ENCODE data around the genes SUCLG1 and TMSB10.

DNA sequence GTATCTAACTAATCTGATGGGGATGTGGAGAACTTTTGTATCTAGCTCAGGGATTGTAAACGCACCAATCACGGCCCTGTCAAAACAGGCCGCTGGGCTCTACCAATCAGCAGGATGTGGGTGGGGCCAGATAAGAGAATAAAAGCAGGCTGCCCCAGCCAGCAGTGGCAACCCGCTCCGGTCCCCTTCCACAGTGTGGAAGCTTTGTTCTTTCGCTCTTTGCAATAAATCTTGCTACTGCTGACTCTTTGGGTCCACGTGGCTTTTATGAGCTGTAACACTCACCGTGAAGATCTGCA, 1.6 kb upstream of the GCFC2 start:
- PRO-cap, result no peak
- RAMPAGE, long total RNA, 4 experiments, result no peak in any of the 4 experiments

DNA sequence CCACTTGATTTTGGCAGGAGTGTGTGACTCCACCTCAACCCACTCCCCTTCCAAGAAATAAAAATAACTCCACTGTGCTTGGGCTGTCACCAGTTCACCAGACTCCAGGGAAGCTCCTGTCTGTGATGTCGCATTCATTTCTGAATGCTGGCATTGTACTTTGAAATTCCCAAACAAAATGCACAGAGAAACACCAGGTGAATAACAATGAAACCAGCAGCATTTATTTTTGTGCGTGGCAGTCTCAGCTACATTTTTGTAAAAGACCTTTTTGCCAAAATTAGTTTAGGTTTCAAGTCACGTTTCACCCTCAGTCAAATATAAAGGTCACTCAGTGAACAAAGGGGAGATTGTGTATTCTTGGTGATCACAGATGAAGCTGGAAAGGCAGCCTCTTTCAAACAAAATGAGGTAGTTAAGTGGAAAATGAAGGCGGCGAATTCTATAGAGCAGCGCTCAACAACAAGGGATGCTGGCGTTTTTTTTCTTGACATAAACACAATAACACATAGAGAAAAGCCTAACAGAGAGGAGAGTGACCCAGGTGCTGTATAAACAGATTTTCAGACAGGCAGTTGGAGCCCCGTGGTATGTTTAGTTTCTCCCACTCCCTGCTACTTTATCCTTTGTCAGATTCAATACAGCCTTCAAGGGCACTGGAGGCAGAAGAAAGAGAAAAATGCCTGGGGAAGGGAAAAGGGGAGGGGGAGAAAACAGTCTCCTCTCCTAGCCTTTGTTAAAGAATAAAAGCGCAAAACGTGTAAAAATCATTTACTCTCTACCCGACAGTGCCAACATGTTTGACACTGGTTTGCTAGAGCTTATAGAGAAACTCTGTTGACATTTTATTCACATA, 210.4 kb upstream of the GCFC2 start:
- PRO-cap, result no peak
- RAMPAGE, long total RNA, 4 experiments, result no peak in any of the 4 experiments

- PRO-cap, result no peak
- RAMPAGE, long total RNA, 4 experiments, result no peak in any of the 4 experiments
These were observed 734.3 kb upstream of the GCFC2 start for GRCh38 chr2:76444783-76445555.

DNA sequence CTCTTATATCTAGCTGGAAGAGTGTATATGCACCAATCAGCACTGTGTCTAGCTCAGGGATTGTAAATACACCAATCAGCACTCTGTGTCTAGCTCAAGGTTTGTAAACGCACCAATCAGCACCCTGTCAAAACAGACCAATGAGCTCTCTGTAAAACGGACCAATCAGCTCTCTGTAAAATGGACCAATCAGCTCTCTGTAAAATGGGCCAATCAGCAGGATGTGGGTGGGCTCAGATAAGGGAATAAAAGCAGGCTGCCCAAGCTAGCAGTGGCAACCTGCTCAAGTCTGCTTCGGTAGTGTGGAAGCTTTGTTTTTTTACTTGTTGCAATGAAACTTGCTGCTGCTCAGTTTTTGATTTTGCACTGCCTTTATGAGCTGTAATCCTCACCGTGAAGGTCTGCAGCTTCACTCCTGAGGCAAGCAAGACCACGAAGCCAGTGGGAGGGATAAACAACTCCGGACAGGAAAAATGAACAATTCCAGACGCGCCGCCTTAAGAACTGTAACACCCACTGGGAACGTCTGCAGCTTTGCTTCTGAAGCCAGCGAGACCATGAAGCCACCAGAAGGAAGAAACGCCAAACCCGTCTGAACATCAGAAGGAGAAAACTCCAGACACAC, 245.9 kb upstream of the REG3G start:
- PRO-cap, result no peak
- RAMPAGE, long total RNA, 4 experiments, result no peak in any of the 4 experiments

DNA sequence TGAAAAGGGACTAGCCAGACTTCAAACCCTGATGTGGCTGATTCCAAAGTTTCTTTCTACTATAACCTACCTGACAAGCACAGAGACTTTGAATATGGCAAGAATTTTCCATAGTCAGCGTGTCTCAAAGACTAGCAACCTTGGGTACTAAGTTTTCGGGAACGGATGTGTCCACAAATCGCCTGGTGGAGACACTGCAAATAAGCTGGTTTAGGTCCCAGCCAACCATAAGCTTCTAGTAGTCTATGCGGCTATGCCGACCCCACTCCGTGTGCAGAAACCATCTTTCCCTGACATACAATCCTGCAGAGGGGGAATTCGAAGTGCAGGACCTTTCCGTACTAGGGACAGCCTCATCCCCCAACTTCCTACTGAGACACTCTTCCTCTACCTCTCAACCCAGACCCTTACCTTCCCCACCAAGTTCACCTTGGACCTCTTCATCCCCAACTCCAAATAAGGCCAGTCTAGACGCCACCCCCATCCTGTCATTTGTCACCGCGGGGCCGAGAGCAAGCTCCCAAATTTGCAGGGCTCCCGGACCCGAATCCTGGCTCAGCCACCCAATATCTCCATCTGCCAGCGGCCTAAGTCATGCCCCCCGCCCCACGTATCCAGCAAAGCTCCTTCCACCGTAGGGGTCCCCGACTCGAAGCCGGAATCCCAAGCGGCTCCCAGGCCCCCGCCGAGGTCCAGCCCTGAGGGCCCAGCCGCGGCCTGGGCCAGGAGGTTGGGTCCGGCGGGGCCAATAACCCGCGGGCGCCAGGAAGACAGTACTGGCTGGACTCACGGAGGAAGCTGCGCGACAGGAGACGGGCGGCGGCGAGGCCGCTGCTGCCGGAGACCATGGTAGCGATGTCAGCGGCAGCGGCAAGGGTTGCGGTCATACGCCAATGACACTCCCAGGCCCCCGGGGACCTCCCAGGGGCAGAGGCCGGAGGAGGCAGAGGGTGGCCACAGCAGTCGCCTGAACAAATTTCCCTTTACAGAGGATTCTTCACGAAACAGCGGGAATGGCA, at the start of gene SUCLG1:
Gene SUCLG1 (minus strand): TSS at position 898 of the 1,019 bp plus-strand sequence.
- PRO-cap, result bidirectional peak, plus-strand start outside the sequence, minus-strand start at position 857 of the sequence
- RAMPAGE, long total RNA, 4 experiments, result start-site peak on the minus strand in 4 of 4 experiments, centred at positions 870 to 896 of the sequence, 282 to 925 reads per replicate

DNA sequence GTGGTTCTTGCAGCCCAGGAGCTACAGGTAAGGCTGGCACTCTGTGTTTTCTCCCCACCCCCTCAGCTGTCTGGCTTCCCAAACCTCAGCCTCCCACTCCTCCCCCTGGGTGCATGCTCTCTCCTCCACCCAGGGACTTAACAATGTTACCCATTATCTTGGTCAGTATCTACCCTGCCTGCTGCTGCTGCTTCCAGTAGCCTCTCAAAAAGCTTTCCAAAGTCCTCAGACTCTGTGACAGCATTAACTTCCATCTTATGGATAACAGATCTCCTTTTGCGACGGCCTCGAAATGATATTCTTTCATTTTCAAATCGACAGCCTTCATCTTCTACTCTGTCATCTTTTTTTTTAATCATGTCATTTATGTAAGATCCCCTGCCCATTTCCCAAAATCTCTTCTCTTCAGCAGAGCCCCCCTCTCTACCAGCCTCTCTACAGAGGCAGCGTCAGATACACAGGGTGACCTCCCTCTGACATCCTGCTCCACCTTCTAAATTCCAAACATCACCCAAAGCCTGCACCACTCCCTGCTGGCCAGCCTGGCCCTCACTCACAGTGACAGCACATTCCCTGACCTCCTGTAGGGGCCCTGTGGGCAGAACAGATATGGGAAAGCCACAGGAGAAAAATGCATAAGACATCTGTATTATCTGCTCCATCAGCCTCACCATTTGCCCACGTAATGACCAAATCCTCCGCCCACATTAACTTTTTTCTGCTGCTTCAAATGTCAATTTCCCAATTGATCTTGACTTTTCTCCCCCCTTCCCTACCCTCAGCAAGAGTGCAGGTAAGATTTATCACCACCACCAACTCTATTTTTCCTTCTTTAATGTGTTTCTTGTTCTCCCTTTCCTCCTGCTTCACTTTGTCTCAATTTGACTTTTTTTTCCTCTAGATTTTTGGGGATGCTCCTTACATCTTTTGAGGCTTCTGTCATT, 40.7 kb downstream of the TRABD2A start:
- PRO-cap, result no peak
- RAMPAGE, long total RNA, 4 experiments, result no peak in any of the 4 experiments

DNA sequence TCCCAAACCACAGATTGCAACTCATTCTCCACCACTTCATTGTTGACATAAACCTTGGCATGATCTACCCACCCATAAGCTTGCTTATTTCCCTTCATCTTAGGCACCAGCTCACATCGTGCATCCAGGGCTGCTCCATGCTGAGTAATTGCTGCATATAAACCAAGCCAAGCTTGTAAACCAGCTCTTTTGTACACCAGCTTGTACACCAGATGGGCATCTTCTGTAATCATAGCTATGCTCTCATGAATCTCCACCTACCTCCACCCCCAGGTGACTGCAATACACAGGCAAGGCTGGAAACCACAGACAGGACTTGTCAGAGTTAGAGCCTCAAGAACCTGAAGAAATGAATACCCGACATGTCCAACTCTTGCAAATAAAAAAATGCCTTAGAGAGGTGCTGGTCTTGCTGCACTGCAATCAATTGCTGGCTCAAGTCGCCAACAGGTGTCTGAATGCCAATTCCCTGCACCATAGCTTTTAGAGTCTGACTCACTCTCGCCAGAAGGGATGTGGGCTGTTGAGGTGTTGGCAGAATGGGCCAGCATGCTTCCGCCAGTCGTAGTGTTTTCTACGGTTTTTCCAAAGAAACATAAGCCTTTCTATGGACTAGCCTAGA, 31.4 kb downstream of the TRABD2A start:
- PRO-cap, result no peak
- RAMPAGE, long total RNA, 4 experiments, result no peak in any of the 4 experiments

DNA sequence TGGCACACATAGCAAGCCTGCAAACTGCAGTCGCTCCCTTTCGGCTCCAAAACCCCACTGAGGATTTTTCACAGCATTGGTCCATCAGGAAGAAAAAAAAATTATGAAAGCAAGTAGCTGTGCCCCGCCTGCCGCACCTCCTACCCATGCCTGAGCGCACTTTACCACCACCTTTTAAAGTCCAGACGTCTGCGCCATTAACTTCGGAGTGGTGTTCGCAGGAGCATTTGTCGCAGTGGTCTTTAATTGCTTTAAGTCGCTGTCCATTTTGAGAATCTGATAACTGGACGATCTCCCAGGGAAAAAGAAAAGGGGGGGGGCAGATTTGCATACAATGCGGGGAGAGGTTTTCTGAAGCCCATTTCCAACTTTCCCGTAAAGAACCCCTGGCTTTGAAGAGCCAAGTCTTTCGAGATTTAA, 817 bp upstream of the TRABD2A start:
- PRO-cap, result bidirectional peak, plus-strand start at position 172 of the sequence, minus-strand start at position 59 of the sequence
- RAMPAGE, long total RNA, 4 experiments, result no peak in any of the 4 experiments

DNA sequence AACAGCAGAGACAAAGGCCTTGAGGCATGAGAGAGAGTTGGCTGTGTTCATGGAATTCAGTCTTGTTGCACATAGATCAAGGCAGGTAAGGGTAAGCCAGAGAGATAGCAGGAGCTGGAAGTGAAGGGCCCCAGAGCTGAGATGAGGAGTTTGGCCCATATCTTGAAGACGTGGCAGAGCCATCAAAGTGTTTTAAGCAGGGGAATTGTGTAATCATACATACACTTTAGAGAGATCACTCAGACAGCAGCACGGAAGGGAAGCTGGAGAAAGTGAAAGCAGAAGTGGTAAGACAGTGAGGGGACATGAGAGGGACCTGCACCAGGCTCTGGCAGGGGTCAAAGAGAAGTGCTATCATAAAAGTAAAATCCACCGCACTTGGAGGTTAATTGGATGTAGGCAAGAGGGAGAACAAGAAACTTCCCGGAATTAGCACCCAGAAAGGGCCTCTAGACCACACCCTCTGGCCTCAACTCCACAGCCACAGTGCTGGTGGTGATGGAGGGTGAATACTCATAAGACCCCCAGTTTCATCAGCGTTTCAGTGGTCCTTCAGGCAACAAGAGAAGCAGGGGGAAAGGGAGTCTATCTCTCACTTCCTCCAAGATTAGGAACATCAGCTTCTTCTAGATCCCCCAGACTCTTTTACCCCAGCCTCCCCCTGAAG, 8.0 kb upstream of the TRABD2A start:
- PRO-cap, result unidirectional peak, plus-strand start at position 220 of the sequence; unidirectional peak, plus-strand start at position 295 of the sequence
- RAMPAGE, long total RNA, 4 experiments, result no peak in any of the 4 experiments

GRCh38 chr2:84905082-84905956, at the start of gene TMSB10:
TSS of gene TMSB10 (plus strand) at chr2:84905656.
- PRO-cap, result bidirectional peak, plus-strand start at chr2:84905295, minus-strand start at chr2:84905248; bidirectional peak, plus-strand start at chr2:84905656, minus-strand start at chr2:84905511
- RAMPAGE, long total RNA, 4 experiments, result start-site peak on the plus strand in 4 of 4 experiments, at chr2:84905653-84906099 at its widest, 351 to 14,748 reads per replicate

GRCh38 chr2:84925541-84926409, 20.3 kb downstream of the TMSB10 start:
- PRO-cap, result bidirectional peak, plus-strand start at chr2:84926038, minus-strand start at chr2:84925826
- RAMPAGE, long total RNA, 4 experiments, result no peak in any of the 4 experiments

GRCh38 chr2:84957647-84959027, 12.8 kb upstream of the KCMF1 start:
- PRO-cap, result bidirectional peak, plus-strand start at chr2:84958704, minus-strand start at chr2:84958509
- RAMPAGE, long total RNA, 4 experiments, result no peak in any of the 4 experiments

DNA sequence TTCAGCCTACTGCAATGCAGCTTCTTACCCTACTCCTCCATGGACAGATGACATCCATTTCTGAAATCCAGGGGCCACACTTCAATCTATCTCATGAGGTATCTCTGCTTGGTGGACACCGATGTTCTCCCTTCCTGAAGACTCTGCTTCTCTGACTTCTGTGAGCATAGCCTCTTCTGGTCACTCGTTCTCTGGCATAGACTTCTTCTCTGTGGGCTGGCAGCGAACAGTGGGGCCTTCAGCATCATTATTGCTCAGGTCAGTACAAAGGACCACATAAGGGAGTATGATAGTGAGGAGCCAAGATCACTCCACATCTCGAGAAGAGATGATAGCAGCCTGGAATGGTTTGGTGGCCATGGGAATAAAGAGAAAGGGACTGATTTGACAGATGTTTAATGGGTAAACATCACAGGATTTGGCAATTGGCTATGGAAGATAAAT, 8.1 kb upstream of the KCMF1 start:
- PRO-cap, result no peak
- RAMPAGE, long total RNA, 4 experiments, result no peak in any of the 4 experiments

DNA sequence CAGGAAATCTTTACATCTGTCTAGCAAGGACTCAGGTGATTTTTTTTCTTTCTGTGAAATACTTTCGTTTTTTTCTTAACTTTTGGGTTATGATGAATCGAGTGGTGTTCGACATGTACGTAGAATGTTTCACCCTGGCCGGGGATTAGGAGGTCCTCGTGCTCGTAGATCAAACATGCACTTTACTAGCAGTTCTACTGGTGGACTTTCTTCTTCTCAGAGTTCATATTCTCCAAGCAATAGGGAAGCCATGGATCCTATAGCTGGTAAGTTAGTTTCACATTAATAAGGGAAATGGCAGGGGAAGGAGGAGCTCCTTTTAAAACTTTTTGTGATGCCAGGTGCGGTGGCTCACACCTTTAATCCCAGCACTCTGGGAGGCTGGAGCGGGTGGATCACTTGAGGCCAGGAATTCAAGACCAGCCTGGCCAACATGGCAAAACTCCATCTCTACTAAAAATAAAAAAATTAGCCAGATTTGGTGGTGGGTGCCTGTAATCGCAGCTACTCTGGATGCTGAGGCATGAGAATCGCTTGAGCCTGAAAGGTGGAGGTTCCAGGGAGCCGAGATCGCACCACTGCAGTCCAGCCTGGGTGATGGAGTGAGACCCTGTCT, 75.2 kb downstream of the KCMF1 start:
- PRO-cap, result no peak
- RAMPAGE, long total RNA, 4 experiments, result no peak in any of the 4 experiments

GRCh38 chr2:85132888-85133185, 355 bp upstream of the TCF7L1 start:
- PRO-cap, result no peak
- RAMPAGE, long total RNA, 4 experiments, result no peak in any of the 4 experiments

DNA sequence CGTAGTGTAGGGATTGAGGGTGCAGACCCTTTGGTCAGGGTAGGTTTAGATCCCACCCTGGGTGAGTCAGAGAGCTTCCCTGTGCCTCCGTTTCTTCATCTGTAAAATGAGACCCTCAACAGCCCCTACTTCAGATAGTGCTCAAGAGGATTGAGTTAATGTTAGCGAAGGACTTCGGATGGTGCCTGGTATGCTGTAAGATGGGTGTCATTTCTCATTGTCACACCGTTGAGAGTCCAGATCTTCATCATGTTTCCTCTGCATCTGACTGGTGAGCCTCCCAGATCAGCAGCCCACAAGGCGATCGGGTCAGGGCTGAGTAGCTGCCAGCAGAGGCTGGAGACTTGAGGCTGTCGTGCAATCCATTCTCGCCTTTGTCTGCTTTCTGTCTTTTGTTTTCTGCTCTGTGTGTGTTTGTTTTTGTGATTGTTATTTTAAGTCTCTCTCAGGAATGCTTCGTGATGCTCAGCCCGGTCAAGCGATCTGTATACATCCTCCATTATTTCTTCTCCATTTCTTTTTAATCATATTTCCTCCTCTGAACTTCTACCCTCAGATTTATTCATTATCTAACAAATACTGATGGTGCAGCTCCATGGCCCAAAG, 95.9 kb downstream of the TGOLN2 start:
- PRO-cap, result no peak
- RAMPAGE, long total RNA, 4 experiments, result no peak in any of the 4 experiments

GRCh38 chr2:85258860-85260261, 68.4 kb downstream of the TGOLN2 start:
- PRO-cap, result no peak
- RAMPAGE, long total RNA, 4 experiments, result no peak in any of the 4 experiments

DNA sequence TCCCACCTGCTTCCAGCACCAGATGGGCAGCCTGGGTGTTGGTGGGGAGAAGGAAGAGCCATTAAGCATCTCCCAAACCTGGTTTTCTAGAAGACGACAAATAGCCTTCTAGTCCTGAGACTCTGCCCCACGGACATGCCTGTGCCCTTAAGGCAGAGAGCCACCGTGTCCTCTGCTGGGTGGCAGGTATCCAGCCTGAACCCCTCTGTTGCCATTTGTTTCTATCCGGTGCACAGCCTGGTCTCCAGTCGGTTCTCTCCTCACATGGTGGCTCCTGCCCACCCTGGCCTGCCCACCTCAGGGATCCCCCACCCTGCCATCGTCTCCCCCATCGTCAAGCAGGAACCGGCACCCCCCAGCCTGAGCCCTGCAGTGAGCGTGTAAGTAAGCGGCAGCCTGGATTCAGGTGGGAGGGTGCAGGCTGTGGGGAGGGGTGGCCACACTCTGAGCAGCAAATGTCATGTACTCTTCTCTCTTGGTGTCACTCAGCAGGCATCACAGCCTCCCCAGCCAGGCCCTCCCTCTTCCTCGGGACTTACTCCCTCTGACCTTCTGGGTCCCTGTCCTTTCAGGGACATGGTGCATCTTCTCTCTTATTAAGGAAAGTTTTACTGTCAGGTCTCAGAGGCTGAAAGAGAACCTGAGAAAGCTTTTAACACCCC, 22.6 kb downstream of the TGOLN2 start:
- PRO-cap, result no peak
- RAMPAGE, long total RNA, 4 experiments, result no peak in any of the 4 experiments

GRCh38 chr2:85321848-85322959, 5.6 kb downstream of the TGOLN2 start:
- PRO-cap, result no peak
- RAMPAGE, long total RNA, 4 experiments, result no peak in any of the 4 experiments

DNA sequence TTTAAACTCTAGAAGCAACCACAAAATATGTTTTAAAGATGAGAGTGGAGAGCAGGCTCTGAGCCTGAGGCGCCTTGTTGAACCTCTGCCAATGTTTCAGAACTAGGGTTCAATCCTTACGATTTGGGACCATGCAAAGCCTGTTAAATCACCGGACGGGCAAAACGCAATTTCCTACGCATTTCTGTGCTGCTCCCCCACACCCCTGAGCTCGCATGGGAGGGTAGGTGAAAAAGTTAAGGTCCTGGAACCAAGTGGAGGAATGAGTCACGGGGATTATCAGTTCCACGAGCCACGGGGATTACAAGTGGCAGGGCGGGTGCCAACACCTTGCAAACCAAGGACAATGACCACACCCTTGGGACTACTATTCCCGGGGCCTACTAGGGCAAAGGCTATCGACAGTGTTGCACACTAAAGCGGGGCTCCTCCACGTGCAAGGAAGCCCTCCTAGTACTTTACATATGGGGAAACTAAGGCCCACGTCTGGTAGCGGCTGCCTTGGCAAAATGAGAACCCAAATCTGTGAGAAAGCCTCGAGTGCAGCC, 492 bp downstream of the RETSAT start:
- PRO-cap, result bidirectional peak, plus-strand start at position 335 of the sequence, minus-strand start at position 217 of the sequence
- RAMPAGE, long total RNA, 4 experiments, result no peak in any of the 4 experiments